SK-N-DZ (cell line): ENCODE data around the gene TACC3.

DNA sequence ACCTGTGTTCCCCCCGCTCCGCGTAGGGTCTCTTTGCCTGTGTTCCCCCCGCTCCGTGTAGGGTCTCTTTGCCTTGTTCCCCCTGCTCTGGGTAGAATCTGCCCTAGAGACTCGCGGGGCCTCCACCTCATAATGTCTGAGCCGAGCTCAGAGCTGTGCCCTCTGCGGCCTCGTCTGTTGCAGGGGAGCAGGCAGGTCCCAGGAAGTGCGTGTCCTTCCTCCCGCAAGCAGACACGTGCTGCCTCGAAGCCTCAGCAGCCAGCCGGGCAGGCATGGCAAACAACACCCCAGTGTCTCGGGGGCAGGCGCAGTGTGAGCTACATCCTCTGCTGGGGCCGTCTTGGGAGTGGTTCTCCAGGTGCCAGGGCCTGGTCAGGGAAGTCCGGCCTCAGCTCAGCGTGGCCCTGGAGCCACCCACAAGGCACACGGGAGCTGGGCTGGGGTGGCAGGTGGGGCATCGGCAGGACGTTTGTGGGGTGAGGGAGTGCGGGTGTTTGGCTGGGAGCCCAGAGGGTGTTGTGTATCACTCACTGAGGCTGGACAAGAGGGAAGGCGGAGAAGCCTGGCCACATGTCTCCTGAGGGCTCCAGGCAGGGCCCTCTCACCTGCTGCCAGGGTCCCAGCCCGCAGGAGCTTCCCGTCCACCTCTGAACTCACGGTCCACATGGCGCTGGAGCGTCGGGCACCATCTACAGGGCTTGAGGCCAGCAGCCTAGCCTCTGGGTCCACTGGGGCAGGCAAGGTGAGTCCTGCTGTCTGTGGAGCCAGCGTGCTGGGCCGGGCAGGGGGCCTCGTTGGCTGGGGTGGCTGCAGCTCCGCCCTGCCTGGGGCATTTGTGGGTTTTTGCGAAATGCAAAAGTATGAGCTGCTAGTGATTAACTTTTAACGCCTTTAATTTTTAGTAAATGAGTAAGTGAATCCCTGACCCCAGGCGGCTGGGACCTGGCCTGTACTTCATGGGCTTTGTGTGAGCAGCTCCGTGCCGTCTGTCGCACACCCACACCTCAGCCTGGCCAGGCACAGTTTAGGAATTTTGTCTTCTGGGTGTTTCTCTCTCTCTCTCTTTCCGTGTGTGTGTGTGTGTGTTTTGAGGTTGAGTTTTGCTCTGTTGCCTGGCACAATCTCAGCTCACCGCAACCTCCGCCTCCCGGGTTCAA lies 17.4 kb upstream of the UVSSA start:
RAMPAGE:
- cytosol, long total RNA, result no peak
- nucleus, long total RNA, result no peak

DNA sequence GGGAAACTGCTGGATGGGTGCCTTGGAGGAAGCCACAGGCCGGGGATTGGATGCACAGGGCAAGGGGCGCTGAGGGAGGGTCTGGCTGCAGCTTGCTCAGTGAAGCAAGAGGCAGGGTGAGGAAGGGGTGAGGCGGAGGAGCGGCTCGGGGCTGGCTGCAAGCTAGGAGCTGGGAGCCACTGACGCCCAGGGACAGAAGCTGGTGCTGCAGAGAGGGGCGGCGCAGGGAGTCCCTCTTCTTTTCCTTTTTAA lies 1.2 kb upstream of the UVSSA start:
RAMPAGE:
- cytosol, long total RNA, result no peak
- nucleus, long total RNA, result no peak

DNA sequence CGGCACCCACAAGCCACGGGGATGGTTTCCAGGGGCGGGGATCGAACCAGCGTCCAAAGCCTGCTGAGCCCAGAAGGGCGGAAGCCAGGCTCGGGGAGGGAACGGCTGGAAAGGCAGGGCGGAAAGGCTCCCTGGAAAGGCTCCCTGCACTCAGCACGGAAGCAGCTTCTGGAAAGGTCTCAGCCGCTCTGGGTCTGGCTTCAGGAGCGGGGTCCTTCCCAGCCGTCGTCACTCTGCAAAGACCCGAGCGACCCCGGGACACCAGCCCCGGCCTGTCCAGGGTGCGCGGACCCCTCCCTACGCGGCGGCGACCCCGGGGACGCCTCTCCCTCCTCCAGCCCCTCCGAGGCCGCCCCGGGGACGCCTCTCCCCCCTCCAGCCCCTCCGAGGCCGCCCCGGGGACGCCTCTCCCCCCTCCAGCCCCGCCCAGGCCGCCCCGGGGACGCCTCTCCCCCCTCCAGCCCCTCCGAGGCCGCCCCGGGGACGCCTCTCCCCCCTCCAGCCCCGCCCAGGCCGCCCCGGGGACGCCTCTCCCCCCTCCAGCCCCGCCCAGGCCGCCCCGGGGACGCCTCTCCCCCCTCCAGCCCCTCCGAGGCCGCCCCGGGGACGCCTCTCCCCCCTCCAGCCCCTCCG lies 114.2 kb upstream of the NKX1-1 start:
RAMPAGE:
- cytosol, long total RNA, result no peak
- nucleus, long total RNA, result no peak

DNA sequence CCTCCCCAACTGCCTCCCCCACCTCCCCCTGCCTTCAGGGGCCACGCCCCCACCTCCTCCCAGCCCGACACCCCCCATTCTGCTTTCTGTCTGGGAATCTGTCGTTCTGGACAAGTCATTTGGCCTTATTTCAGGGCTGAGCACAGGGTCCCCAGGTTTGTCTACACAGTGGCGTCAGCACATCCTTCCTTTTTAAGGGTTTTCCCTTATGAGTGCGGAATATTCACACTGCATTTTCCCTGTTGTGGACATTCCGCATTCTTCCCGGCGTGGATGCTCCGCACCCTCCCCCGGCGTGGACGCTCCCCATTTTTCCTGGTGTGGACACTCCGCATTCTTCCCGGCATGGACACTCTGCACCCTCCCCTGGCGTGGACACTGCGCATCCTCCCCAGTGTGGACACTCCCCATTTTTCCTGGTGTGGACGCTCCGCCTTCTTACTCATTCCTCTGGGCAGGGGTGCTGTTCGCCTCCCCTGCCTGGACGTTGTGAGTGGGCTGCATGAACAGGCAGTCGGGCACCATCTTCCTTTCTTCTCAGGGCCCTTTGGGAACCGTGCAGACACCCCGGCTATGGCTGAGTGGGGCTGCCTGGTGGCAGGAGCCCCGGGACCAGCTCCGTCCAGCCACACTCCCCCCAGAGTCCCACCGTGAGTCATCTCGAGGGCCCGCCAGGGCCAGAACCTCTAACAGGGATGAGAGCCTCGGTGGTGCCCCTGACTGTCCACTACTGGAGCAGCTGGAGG lies 135.6 kb upstream of the NKX1-1 start:
RAMPAGE:
- cytosol, long total RNA, result no peak
- nucleus, long total RNA, result no peak

GRCh38 chr4:1691649-1692192 lies 7.6 kb upstream of the FAM53A start:
RAMPAGE:
- cytosol, long total RNA, result no peak
- nucleus, long total RNA, result no peak

DNA sequence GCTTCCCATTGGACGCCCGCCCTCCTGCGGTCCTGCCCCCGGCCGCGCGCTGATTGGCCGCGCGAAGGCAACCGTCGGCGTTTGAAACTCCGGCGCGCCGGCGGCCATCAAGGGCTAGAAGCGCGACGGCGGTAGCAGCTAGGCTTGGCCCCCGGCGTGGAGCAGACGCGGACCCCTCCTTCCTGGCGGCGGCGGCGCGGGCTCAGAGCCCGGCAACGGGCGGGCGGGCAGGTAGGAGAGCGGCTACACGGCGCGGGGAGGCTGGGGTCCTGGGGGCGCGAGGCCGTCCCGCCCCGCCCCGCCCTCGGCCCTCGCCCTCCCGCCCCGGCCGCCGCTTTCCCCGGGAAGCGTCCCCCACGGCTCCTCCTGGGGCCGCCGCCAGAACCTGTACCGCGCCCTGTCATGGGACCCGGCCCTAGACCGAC lies at the start of gene TACC3:
Gene TACC3, plus strand, starts transcription at position 109 of the 425 bp plus-strand sequence.
RAMPAGE:
- cytosol, long total RNA, result start-site peak on the plus strand centred at position 118 of the sequence, 52 bp wide, 77 and 104 reads in 2 replicates
- nucleus, long total RNA, result no peak

DNA sequence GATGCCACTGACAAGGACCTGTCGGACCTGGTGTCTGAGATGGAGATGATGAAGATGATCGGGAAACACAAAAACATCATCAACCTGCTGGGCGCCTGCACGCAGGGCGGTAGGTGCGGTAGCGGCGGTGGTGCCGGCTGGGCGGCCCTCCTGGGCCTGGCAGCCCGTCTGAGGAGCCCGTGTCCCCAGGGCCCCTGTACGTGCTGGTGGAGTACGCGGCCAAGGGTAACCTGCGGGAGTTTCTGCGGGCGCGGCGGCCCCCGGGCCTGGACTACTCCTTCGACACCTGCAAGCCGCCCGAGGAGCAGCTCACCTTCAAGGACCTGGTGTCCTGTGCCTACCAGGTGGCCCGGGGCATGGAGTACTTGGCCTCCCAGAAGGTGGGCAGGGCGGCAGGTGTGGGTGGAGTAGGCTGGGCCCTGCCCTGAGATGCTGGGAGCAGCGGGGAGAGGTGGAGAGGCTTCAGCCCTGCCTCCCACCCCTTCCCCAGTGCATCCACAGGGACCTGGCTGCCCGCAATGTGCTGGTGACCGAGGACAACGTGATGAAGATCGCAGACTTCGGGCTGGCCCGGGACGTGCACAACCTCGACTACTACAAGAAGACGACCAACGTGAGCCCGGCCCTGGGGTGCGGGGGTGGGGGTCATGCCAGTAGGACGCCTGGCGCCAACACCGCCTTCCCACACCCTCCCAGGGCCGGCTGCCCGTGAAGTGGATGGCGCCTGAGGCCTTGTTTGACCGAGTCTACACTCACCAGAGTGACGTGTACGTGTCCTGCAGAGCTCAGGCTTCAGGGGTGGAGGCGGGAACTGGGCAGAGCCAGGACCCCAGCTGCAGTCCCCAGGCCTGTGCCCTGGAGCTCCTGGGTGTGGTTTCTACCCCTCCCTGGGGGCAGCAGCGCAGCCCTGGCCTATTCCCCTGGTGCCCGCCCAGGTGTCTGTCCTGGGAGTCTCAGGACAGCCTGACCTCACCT lies 12.8 kb downstream of the FGFR3 start:
RAMPAGE:
- cytosol, long total RNA, result no peak
- nucleus, long total RNA, result no peak

GRCh38 chr4:1822869-1823240 lies 29.8 kb downstream of the FGFR3 start:
RAMPAGE:
- cytosol, long total RNA, result no peak
- nucleus, long total RNA, result no peak

DNA sequence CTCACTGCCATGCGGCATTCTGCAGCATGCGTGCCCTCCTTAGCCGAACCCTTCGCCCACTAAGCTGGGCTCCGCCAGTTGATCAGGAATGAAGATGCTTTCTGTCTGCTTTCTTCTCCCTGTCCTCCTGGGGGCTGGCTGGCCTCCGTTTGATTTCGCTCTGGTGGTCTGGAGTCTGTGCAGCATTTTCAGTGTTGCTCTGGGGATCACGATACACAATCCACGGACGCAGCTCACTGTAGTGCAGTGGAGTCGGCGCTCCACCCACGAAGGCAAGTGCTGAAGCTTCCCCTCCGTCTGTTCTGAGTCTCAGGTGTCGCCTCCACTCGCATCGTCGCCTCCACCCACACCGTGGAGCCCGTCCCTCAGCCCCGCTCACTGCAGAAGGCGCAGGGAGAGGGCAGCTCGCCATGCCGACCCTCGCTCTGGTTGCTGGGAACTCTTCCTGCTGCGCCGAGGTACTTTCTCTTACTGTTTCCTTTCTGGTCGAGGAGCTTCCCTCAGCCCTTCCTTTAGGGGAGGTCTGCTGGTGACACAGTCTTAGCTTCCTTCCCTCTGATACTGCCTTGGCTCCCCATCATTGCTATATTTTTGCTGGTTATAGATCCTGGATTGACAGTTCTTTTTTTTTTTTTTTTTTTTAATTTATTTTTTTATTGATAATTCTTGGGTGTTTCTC lies 29.2 kb downstream of the LETM1 start:
RAMPAGE:
- cytosol, long total RNA, result no peak
- nucleus, long total RNA, result no peak

DNA sequence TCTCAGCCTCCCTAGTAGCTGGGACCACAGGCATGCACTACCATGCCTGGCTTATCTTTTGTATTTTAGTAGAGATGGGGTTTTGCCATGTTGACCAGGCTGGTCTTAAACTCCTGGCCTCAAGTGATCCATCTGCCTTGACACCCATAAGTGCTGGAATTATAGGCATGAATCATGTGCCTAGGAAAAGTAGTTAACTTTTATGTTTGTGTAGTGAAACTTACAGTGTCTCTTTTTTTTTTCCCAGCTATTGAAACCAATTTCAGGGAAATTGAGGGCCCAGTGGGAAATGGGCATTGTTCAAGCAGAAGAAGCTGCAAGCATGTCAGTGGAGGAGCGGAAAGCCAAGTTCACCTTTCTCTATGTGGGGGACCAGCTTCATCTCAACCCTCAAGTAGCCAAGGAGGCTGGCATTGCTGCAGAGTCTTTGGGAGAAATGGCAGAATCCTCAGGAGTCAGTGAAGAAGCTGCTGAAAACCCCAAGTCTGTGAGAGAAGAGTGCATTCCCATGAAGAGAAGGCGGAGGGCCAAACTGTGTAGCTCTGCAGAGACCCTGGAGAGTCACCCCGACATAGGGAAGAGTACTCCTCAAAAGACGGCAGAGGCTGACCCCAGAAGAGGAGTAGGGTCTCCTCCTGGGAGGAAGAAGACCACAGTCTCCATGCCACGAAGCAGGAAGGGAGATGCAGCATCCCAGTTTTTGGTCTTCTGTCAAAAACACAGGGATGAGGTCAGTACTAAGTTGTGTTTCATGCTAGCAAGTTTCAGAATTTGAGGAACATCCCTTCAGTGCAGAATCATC lies 46.9 kb downstream of the NSD2 start:
RAMPAGE:
- cytosol, long total RNA, result start-site peak on the plus strand centred at position 618 of the sequence, 211 bp wide, 52 and 26 reads in 2 replicates
- nucleus, long total RNA, result no peak

RAMPAGE:
- cytosol, long total RNA, result no peak
- nucleus, long total RNA, result no peak
These were observed 33.6 kb downstream of the NELFA start for GRCh38 chr4:1975153-1975618.

DNA sequence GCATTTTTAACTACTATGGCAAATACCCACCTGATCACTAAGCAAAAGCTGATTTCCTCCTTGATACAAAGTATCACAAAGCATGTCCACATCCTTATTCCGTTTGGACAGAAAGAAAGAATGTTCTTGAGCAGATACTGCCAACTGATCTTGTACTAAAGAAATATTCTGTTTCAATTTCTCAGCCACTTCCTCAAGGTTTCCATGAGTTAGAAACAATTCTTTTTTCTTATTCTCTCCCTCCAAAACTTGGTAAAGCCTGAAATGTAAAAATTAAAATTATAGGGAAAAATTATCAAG lies 5.8 kb downstream of the HAUS3 start:
RAMPAGE:
- cytosol, long total RNA, result no peak
- nucleus, long total RNA, result no peak

DNA sequence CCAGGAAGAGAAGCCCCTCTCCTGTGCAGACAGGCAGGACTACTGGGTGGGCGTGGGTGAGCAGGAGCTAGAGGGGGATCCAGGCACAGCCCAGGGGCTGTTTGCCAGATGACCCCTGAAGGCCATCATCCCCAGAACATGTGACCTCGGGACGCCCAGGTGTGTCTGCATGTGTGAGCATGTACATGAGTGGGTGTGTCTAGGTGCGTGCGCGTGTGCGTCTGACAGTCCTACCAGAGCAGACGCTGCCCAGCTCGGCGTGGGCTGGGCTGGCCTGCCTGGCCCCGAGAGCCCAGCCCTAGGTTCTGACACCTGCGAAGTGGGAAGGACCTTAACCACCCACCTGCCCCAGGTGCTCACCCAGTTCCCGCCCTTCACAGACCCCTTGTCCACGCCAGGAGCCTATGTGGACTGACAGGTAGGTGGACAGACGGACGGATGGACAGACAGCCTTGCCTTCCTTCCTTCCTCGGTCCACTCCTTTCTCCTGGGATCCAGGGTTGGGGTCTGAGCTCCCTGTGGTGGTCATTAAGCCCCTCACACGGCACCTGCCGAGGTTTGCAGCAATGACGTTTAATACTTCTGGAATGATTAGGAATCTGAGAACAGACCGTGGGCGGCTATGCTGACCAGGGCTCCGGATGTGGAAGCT lies 7.9 kb upstream of the HAUS3 start:
RAMPAGE:
- cytosol, long total RNA, result no peak
- nucleus, long total RNA, result no peak

RAMPAGE:
- cytosol, long total RNA, result no peak
- nucleus, long total RNA, result no peak
These were observed 28.9 kb upstream of the MXD4 start for GRCh38 chr4:2290793-2291214.

RAMPAGE:
- cytosol, long total RNA, result no peak
- nucleus, long total RNA, result no peak
These were observed 54.2 kb upstream of the MXD4 start for GRCh38 chr4:2315963-2316726.

GRCh38 chr4:2333233-2333618 lies 71.3 kb upstream of the MXD4 start:
RAMPAGE:
- cytosol, long total RNA, result no peak
- nucleus, long total RNA, result no peak

DNA sequence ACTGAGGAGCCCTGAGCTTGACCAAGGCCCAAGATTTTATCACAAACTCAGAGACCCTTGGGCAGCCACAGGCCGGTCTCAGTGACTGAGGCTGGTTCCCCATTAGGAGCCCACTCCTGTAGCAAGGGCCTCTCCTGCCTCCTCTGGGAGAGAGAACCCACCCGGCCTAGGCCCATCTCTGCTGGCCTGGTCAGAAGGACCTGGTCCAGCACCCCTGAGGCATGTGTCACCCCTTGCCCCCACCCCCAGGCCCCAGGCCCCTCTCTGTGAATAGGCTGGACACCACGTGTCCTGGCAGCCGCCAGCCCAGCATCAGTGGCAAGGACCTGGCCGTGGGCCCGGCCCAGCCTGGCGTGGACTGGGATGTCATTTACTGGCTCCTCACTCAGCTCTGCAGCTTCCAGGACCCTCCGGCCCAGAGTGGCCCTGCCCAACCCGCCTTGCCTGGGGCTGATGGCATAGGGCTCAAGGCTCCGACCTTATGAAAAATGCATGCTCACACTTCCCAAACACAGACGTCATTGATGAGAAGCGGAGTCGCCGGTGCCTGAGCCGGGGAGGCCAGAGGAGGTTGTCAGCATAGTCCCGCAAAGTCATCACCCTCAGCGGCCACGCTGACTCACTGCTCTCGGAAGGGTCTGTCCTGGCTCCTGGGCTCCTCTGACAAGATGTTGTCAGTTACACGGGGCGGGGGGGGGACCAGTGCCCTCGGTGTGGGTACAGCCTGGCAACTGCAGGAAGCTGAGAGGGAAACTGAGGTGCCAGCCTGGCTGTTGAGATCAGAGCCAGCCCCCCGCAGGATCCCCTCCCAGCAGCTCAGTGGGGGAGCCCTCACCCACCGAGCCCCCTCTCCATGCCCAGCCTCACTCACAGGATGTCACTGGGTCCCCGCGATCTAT lies 14.5 kb upstream of the ZFYVE28 start:
RAMPAGE:
- cytosol, long total RNA, result no peak
- nucleus, long total RNA, result no peak

RAMPAGE:
- cytosol, long total RNA, result no peak
- nucleus, long total RNA, result no peak
These were observed 9.5 kb downstream of the RNF4 start for GRCh38 chr4:2478256-2479012.

GRCh38 chr4:2513191-2513932 lies 23.1 kb upstream of the FAM193A start:
RAMPAGE:
- cytosol, long total RNA, result no peak
- nucleus, long total RNA, result no peak

GRCh38 chr4:2770737-2771056 lies 14.6 kb upstream of the TNIP2 start:
RAMPAGE:
- cytosol, long total RNA, result no peak
- nucleus, long total RNA, result no peak